ENCODE measurements around the genes ARID1A and SLC9A1.

DNA sequence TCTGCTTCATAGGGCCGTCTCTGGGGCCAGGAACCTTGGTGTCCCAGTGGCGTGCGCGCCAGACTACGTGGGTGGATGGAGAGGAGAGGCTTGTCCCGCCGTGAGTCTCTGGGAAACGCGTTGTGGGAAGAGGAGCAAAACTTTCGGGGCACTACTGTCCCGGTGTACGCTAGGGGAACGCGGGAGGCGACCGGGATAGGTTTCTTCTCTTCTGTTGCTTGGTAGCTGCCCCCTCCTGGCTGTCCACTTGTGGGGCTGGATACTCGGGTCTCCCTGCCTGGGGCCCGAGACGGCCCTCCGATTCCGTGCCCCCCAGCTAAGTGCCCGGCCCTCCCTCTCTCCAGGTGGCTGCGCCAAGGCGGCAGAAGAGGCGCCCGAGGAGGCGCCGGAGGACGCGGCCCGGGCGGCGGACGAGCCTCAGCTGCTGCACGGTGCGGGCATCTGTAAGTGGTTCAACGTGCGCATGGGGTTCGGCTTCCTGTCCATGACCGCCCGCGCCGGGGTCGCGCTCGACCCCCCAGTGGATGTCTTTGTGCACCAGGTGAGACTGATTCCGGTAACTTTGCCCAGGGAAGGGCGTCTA lies 516 bp downstream of the LIN28A start:
- PRO-cap, 7 experiments: no peak in any of the 7 experiments
- RAMPAGE, long total RNA, 2 experiments: no peak in any of the 2 experiments

GRCh38 chr1:26477842-26478470 lies 5.7 kb downstream of the HMGN2 start:
- PRO-cap, 7 experiments: no peak in any of the 7 experiments
- RAMPAGE, long total RNA, 2 experiments: no peak in any of the 2 experiments

- PRO-cap, 7 experiments: no peak in any of the 7 experiments
- RAMPAGE, long total RNA, 2 experiments: start-site peak on the plus strand in 1 of 2 experiments, at chr1:26531882-26531981 at its widest, 9 reads per replicate
Observed at GRCh38 chr1:26531602-26532343, 2.2 kb downstream of the RPS6KA1 start.

- PRO-cap, 7 experiments: peak in 7 of 7 experiments; most common plus-strand start chr1:26696389 (in 7); most common minus-strand start chr1:26695944 (in 7)
- RAMPAGE, long total RNA, 2 experiments: no peak in any of the 2 experiments
Observed at GRCh38 chr1:26695843-26696602, at the start of gene ARID1A. Gene ARID1A (plus strand): TSS chr1:26696015.

DNA sequence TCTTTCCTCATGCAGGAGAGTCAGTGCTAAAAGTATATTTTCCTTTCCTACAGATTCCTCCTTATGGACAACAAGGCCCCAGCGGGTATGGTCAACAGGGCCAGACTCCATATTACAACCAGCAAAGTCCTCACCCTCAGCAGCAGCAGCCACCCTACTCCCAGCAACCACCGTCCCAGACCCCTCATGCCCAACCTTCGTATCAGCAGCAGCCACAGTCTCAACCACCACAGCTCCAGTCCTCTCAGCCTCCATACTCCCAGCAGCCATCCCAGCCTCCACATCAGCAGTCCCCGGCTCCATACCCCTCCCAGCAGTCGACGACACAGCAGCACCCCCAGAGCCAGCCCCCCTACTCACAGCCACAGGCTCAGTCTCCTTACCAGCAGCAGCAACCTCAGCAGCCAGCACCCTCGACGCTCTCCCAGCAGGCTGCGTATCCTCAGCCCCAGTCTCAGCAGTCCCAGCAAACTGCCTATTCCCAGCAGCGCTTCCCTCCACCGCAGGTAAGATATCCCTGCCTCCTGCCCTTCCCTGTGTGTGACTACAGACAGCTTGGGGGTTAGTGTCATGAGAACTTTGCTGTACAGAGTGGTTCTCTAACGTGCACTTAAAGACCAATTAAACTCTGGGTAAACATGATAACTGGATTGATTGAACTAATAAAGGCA lies 35.4 kb downstream of the ARID1A start:
- PRO-cap, 7 experiments: no peak in any of the 7 experiments
- RAMPAGE, long total RNA, 2 experiments: no peak in any of the 2 experiments

DNA sequence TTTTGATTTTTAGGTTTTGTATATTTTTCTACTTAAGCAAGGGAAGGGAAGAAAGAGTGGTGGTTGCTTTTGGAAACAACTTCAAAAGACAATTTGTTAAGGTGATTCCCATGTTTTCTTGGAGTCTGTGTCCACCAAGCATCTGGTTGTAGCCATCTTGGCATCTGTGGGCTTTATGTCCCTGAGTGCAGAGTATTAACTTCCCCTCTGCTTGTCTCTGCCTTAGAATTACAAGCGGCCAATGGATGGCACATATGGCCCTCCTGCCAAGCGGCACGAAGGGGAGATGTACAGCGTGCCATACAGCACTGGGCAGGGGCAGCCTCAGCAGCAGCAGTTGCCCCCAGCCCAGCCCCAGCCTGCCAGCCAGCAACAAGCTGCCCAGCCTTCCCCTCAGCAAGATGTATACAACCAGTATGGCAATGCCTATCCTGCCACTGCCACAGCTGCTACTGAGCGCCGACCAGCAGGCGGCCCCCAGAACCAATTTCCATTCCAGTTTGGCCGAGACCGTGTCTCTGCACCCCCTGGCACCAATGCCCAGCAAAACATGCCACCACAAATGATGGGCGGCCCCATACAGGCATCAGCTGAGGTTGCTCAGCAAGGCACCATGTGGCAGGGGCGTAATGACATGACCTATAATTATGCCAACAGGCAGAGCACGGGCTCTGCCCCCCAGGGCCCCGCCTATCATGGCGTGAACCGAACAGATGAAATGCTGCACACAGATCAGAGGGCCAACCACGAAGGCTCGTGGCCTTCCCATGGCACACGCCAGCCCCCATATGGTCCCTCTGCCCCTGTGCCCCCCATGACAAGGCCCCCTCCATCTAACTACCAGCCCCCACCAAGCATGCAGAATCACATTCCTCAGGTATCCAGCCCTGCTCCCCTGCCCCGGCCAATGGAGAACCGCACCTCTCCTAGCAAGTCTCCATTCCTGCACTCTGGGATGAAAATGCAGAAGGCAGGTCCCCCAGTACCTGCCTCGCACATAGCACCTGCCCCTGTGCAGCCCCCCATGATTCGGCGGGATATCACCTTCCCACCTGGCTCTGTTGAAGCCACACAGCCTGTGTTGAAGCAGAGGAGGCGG lies 13.3 kb upstream of the PIGV start:
- PRO-cap, 7 experiments: no peak in any of the 7 experiments
- RAMPAGE, long total RNA, 2 experiments: no peak in any of the 2 experiments

DNA sequence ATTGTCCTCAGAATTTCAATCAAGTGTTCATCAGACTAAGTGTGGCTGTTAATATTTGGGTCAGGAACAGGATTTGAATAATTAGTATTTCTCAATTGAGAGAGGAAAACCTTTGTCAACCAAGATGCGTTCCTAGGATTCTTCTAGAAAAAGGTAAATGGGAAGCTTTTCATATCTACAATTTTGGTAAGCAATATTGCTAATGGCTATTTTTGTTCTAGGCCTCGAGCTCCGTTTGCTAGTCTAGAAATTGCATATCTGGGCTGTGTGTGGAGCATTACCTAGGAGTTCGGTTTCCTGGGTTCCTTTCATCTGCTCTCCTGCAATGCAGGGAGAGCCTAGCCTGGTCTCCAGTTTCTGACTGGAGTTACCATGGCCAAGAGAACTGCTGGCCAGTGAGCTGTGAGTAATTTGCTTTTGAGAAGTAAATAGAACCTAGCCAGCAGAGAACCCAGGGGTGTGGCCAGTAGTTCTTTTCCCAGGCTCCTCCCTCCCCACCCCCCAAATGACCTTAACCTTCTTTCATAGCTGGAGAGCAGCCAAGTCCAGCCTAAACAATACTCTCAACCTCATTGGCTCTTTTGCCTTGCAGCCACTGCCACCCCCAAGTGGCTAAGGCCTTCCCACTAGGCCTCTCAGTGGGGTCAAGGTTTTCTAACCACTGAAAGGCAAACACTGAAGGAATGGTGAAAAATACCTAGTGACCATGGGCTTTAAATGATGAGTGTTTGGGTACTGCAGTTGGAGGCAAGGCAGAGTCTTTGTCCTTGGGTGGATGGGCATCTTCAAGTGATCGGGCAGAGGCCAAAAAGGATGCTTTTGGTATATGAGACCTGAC lies 3.8 kb upstream of the PIGV start:
- PRO-cap, 7 experiments: peak in 6 of 7 experiments; most common plus-strand start position 716 of the sequence (in 5); most common minus-strand start position 390 of the sequence (in 6)
- RAMPAGE, long total RNA, 2 experiments: no peak in any of the 2 experiments

GRCh38 chr1:26786842-26787829 lies 614 bp upstream of the PIGV start:
- PRO-cap, 7 experiments: peak in 7 of 7 experiments; most common plus-strand start chr1:26787058 (in 7); most common minus-strand start chr1:26786951 (in 7)
- RAMPAGE, long total RNA, 2 experiments: no peak in any of the 2 experiments

DNA sequence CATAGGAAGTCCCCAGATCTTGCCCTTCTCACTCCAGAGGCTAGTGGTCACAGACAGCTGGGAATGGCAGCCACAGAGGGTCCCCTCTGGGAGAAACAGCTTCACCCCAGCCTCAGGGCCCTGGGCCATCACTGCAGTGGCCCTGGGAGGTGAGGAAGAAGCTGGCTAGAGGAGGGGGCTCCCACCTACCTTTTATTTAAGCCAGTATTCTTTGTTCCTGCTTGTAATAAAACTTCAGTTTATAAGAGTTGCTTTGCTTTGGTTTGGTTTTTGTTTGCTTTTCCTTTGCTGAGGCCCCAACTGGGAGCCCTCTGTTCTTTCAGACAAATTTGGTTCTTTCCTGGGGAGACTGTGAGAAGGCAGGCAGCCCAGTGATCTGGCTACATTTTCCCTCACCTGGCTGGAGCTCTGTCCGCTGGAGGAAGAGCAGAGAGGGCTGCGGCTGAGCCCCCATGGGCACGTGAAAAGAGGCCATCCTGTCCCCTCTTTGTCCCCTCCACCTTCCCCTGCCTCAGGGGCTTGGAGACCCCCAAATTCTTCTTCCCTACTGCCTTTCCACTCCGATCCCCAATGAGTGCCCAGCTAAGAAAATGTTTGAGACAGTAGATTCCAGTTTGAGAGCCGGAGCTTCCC lies 7.4 kb upstream of the SFN start:
- PRO-cap, 7 experiments: no peak in any of the 7 experiments
- RAMPAGE, long total RNA, 2 experiments: no peak in any of the 2 experiments

- PRO-cap, 7 experiments: no peak in any of the 7 experiments
- RAMPAGE, long total RNA, 2 experiments: no peak in any of the 2 experiments
Observed at GRCh38 chr1:26856121-26856945, 6.6 kb upstream of the SFN start.

DNA sequence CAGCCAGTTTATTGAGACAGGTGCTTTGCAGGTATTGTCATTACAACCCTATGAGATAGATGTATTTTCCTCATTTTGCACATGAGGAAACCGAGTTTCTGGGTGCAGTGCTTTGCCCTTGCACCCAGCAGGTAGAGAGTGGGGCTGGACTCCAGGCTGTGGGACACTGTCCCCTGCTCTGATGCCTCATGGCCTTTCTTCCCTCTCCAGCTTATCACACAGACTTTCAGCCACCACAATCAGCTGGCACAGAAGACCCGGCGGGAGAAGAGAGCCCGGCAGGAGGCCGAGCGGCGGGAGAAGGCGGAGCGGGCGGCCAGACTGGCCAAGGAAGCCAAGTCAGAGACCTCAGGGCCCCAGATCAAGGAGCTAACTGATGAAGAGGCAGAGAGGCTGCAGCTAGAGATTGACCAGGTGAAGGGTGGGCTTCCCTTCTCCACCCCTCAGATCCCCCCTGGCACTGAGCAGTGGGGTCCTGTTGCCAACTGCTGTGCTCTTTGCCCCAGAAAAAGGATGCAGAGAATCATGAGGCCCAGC lies 19.0 kb downstream of the KDF1 start:
- PRO-cap, 7 experiments: peak in 1 of 7 experiments; most common plus-strand start position 282 of the sequence (in 1)
- RAMPAGE, long total RNA, 2 experiments: no peak in any of the 2 experiments

DNA sequence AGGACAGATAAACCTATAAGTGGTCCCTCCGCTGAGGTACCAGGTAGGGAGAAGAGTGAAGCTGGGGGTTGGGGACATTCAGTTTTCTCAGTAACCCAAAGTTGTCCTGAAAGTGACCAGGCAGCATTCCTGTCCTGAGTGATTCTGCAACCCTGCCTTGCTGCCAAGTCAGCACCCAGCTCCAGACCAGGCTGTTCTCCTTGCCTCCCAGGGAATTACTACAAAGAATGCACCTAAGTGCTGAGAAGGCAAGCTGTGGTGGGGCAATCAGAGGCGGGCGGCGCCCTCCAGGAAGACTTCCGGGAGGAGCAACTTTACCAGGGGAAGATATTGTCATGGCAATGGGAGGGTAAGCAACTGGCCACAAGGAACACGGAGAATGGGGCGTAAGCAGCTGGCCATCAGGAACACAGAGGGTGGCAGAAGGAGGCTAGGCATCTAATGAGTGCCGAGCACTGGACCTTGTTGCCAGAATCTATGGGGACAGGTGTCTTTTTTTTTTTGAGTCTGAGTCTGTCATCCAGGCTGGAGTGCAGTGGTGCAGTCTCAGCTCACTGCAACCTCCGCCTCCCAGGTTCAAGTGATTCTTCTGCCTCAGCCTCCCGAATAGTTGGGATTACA lies 4.4 kb downstream of the TENT5B start:
- PRO-cap, 7 experiments: no peak in any of the 7 experiments
- RAMPAGE, long total RNA, 2 experiments: no peak in any of the 2 experiments

- PRO-cap, 7 experiments: no peak in any of the 7 experiments
- RAMPAGE, long total RNA, 2 experiments: no peak in any of the 2 experiments
Observed at GRCh38 chr1:27012277-27012658, 382 bp downstream of the TENT5B start.

- PRO-cap, 7 experiments: no peak in any of the 7 experiments
- RAMPAGE, long total RNA, 2 experiments: no peak in any of the 2 experiments
Observed at GRCh38 chr1:27135583-27136030, 19.3 kb downstream of the SLC9A1 start.

GRCh38 chr1:27137822-27138307 lies 17.1 kb downstream of the SLC9A1 start:
- PRO-cap, 7 experiments: no peak in any of the 7 experiments
- RAMPAGE, long total RNA, 2 experiments: no peak in any of the 2 experiments

DNA sequence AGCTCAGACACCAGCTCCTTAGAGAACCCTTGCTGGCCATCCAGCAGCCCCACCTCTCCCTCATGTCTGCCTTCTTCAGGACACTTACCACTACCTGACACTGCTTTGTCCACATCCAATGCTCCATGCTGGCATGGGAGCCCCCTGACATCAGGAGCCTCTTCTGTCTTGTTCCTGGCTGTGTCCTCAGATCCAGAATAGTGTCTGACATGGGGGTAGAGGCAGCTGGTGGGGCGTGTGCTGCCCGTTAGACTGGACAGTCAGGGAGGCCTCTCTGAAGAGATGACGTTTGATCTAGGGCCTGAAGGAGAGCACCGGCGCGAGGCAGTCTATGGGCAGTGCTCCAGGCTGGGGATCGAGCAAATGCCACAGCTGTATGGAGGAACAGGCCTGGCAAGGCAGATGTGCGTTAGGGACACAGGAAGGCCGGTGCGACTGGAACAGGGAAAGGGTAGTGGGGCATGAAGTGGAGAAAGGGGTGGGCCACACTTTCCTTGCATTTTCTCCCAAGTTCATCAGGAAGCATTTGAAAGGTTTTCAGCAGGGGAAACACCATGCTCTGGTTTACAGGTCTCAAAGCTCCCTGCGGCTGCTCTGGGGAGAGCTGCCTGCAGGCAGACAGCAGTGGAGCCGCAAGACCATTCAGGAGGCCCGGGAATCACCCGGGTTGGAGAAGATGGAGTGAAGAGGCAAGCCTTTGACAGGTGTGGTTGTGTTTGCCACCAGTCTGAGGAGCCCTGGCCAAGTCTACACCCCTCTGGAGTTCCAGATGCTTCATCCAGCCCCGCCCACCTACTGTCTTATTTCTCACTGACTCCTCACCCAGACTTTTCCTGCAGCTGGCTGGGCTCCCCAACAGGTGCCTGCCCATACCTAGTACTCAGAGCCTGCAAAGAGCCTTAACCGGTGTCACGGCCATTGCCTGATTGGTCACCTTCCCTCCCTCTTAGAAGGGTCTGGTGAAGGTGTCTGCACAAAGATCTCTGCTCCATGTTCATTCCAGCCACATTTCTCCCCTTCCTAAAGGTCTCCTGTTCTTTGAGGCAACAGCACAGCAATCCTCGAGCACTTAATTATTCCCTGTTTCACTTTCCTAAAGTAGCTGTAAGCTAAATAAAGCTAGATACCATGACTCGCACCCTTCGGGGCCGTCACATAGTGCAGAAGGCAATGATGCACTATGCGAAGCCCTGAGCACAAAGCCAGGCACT lies 16.2 kb downstream of the SLC9A1 start:
- PRO-cap, 7 experiments: no peak in any of the 7 experiments
- RAMPAGE, long total RNA, 2 experiments: no peak in any of the 2 experiments

DNA sequence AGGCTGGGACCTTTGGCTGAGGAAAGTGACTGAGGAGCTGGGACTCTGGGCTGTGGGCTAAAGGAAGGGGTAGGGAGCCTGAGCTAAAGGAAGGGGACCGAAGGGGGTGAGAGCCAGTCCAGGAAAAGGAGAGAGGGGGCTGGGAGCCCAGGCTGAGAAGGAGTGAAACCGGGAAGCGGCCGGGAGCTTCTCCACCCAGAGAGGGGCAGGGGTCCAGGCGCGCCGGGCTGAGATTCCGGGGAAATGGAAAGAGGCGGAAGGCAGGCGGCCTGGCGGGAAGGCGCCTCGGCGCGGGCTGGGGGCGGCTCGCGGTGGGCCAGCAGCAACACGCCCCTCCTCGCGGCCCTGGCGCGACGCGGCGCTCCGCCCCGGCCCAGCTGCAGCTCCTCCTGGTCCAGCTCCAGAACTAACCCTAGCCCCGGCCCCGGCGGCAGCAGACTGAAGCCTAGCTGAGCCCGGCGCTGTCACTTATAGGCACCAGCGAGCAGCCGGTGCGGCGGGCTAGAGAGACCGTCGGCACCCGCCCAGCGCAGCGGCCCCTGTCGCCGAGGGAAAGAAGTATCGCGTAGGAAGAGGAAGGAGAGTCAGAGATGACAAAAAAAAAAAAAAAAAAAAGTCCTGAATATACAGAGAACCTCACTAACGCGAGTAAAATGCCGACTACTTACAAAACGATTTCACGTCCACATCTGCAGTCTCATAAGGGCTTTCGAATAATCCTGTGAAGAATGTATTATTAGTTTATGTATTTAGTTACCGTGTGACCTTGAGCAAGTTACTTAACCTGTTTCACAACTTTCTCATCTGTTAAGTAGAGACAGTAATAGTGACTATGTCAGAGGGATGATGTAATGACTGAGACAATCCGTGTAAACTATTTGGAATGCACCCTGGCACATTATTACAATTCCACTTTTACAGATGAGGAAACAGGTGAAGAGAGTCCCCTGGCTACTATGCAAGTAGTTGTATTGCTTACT lies at the start of gene SLC9A1:
Gene SLC9A1 (minus strand): TSS at position 440 of the 980 bp plus-strand sequence.
- PRO-cap, 7 experiments: peak in 7 of 7 experiments; most common plus-strand start position 651 of the sequence (in 3); most common minus-strand start position 440 of the sequence (in 7)
- RAMPAGE, long total RNA, 2 experiments: no peak in any of the 2 experiments

GRCh38 chr1:27358353-27358968 lies 8.3 kb downstream of the MAP3K6 start:
- PRO-cap, 7 experiments: no peak in any of the 7 experiments
- RAMPAGE, long total RNA, 2 experiments: no peak in any of the 2 experiments

DNA sequence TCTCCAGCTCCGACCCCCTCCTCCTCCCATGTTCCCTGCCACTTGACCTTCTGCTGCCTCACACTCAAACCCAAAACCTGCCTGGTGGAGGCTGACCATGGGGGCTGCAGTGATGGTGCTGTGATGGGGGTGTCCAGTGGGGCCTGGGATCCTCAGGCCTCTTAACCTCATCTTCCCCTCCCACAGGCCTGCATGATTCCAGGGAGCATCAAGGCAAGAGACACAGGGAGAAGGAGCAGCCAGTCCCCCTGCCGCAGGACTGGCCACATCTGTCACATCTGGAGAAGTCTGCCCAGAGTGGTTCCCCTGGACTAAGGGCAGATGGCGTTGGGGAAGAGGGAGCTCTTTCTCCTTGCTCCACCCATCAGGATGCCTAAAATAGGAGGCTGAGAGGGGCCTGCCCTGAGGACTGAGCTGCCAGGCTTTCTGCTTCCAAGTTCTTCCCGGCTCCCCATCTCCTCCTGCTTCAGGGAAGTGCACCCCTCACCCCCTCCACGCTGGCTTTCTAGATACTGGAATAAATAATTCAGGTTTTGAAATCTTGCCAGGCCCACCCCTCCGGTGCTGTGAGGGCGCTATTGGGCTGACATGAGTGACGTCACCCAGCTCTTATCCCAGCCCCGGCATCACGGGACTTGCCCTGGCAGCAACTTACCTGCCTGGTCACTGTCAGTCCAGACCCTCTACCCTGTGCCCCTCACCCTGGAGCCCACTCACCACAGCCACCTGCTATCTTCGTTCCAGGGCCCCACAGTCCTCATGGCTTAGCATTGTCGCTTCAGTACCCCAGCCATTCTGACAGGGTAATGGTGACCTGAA lies 1.1 kb upstream of the GPR3 start:
- PRO-cap, 7 experiments: peak in 5 of 7 experiments; most common plus-strand start position 646 of the sequence (in 3); most common minus-strand start position 478 of the sequence (in 4)
- RAMPAGE, long total RNA, 2 experiments: no peak in any of the 2 experiments

GRCh38 chr1:27392854-27393610 lies 610 bp downstream of the GPR3 start:
- PRO-cap, 7 experiments: no peak in any of the 7 experiments
- RAMPAGE, long total RNA, 2 experiments: no peak in any of the 2 experiments